Retinal pigment epithelial cell (primary cell): ENCODE data around the genes TMEM223 and SLC22A9.

GRCh38 chr11:62791602-62792700 is at the start of gene TMEM223:
Gene TMEM223, minus strand, starts transcription at chr11:62792006.
- RRBS: 1% methylated on average over 8 of the region's 60 CpGs

- RRBS: 79% methylated on average over 1 of the region's 26 CpGs
Measured at GRCh38 chr11:62795557-62796848, 4.2 kb upstream of the TMEM223 start.

GRCh38 chr11:62813378-62814232 is 8.4 kb upstream of the NXF1 start:
- RRBS: no CpG with 5 or more reads among the region's 11 CpGs

DNA sequence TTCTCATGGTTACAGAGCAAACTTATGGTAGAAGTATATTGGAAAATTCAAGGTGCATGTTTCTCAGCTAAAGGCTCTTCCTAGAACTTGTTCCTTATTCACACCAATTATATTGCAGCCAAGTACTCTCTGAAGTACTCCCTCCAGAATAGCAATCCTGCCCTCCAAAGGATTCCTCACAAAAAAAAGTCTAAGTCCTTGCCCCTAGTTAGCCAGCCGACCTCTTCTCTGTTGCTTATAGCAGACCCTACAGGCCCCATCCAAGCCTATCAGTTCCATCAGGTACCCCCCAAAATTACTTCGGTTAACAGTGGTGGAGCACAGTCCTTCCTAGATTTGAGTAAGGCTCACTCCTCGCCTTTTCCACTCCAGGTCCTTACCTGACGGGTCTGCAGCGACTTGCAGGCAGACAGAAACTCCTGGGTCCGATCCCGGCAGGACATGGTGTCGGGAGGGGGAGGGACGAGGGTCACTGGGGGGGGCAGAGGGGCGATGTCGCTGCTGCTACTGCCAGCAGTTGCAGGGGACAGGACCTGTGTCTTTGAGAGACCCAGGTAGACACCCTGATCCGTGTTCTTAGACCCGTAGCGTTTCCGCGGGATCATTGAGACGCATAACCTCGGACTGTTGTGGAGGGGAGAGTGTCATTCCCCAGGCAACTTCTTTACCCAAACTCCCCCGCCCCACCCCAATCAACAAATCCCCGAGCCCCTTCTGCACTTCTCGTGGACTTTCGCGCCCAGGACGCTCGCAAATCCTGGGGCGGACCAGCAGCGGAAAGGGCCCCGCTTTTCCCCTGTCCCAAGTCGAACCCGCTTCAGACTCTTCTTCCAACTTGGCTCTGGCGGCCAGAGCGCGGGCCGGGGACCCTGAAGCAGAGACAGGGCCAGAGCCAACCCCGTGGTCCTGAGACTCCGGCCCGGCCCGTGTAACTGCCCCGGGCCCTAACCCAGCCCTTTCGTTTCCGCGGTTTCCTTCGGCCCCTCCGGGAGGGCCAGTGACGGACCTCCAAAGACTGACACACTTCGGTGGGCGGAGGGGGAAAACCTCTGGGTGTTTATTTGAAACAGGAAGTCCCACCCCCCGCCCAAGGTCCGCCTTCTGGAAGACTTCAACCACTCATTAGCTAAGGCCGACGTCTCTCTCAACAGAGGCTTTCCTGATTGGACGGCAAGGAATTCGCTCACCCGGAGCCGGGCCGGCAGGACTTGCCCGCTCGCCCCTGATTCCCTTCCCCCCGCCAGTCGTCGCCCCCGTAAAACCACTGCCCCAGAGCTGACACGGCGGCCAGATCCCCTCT is 762 bp downstream of the STX5 start:
- RRBS: 2% methylated on average over 9 of the region's 64 CpGs

DNA sequence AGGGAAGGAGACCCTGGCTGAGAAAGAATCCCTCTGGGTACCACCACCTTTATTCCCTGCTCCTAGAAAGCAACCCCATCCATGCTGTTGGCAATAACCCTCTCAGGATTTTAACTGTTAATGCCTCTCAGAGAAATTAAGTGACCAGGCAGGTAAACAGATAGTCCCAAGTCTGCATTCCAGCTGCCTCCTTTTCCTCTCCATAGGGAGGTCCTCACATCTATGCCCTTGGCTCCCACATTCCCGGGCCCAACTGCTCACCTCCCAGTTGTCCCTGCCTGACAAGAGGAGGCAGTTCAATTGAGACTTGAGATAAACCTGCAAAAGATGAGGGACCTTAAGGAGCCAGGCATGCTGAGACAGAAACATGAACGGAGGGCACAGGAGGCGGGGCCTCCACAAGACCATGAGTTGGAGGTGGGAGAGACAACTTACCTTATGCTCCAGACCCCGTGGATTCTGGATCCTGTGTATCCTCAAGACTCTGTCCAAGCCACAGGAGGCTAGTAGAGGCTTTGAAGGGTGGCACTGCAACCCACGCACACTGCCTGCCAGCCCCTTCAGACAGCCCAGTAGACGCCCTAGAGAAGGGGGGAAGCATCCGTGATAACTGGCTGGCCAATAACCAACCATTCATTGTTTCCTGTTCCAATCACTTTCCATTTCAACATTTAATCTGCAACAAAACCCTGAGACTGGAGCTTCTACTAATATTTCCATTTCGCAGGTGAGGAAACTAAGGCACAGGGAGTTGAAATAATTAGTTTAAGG is 1.7 kb upstream of the STX5 start:
- RRBS: no CpG with 5 or more reads among the region's 8 CpGs

DNA sequence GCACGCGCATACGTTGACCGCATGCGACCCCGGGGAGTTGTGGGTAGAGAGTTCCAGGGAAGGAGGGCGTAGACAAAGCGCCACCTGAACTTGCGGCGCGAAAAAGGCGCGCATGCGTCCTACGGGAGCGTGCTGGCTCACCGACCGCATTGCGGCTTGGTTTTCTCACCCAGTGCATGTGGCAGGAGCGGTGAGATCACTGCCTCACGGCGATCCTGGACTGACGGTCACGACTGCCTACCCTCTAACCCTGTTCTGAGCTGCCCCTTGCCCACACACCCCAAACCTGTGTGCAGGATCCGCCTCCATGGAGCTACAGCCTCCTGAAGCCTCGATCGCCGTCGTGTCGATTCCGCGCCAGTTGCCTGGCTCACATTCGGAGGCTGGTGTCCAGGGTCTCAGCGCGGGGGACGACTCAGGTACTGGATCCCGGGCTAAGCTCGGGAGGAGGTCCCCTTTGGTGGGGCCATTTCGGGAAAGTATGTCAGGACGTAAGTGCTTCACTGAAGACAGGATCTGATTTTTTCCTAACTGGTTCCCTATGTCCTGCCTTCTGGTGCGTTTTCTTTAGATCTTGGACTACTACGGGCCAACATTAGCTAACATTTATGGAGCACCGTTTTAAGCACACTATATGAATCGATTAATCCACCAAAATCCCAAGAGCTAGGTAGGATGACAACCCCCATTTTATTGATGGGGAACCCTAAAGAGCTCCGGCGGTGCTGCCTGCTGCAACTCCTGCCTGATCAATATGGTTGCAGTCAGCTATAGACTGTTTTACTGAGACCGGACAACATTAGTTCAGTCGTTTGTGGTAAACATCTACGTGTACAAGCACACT is 16.8 kb upstream of the WDR74 start:
- RRBS: 5% methylated on average over 9 of the region's 49 CpGs

DNA sequence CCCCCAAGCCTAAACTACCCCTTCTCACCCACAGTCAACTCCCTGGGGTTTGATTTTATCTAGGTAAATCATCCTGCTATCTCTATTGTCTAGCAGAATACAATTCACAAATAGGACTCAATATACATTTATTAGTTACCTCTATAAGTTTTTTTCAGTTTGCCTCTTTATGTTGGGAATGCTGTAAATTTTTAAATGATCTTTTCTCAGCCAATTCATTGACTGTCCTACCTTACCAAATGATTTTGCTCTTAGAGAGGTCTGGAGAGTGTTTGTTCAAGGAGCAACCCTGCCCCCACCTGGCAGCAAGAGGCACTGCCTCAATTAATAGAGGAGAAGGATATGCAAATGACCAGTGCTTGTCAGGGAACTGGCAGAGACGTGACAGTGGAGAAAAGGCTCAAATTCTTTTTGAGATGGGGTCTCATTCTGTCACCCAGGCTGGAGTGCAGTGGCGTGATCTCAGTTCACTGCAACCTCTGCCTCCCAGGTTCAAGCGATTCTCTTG is 18.1 kb upstream of the SLC3A2 start:
- RRBS: no CpG with 5 or more reads among the region's 3 CpGs

DNA sequence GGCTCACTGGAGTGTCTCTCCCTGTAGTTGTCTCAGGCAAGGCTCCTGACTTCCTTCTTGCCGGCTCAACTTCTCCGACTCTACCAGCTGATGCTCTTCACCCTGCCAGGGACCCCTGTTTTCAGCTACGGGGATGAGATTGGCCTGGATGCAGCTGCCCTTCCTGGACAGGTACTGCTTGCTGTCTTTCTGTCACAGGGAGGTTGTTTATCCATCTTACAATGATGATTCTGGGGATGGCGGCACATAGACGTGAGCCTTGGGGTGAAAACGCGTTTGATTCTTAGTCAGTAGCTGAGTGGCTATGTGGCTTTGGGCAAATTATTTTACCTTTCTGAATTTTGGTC is 4.7 kb downstream of the SLC3A2 start:
- RRBS: no CpG with 5 or more reads among the region's 7 CpGs

GRCh38 chr11:62909229-62910078 is 11.7 kb downstream of the CHRM1 start:
- RRBS: 13% methylated on average over 3 of the region's 30 CpGs

- RRBS: no CpG with 5 or more reads among the region's 16 CpGs
Measured at GRCh38 chr11:63369492-63370716, at the start of gene SLC22A9. Gene SLC22A9, plus strand, starts transcription at chr11:63369785.

DNA sequence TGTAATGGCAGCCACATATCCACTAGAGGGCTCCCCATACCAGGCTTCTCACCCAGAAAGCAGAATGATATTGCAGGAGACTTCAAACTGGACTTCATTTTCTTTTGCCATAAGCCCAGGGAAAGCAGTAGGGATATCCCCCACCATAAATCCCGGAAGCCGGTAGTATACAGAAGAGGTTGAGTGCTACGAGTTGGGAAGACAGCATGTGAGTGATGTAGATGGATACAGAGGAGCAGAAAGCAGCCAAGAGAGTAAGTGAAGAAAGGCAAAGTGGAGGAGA is 12.1 kb downstream of the PLAAT5 start:
- RRBS: no CpG with 5 or more reads among the region's 3 CpGs

DNA sequence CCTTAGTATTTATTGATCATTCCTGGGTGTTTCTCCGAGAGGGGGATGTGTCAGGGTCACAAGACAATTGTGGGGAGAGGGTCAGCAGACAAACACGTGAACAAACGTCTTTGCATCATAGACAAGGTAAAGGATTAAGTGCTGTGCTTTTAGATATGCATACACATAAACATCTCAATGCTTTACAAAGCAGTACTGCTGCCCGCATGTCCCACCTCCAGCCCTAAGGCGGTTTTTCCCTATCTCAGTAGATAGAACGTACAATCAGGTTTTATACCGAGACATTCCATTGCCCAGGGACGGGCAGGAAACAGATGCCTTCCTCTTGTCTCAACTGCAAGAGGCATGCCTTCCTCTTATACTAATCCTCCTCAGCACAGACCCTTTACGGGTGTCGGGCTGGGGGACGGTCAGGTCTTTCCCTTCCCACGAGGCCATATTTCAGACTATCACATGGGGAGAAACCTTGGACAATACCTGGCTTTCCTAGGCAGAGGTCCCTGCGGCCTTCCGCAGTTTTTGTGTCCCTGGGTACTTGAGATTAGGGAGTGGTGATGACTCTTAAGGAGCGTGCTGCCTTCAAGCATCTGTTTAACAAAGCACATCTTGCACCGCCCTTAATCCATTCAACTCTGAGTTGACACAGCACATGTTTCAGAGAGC is 8.3 kb upstream of the PLAAT4 start:
- RRBS: no CpG with 5 or more reads among the region's 16 CpGs

DNA sequence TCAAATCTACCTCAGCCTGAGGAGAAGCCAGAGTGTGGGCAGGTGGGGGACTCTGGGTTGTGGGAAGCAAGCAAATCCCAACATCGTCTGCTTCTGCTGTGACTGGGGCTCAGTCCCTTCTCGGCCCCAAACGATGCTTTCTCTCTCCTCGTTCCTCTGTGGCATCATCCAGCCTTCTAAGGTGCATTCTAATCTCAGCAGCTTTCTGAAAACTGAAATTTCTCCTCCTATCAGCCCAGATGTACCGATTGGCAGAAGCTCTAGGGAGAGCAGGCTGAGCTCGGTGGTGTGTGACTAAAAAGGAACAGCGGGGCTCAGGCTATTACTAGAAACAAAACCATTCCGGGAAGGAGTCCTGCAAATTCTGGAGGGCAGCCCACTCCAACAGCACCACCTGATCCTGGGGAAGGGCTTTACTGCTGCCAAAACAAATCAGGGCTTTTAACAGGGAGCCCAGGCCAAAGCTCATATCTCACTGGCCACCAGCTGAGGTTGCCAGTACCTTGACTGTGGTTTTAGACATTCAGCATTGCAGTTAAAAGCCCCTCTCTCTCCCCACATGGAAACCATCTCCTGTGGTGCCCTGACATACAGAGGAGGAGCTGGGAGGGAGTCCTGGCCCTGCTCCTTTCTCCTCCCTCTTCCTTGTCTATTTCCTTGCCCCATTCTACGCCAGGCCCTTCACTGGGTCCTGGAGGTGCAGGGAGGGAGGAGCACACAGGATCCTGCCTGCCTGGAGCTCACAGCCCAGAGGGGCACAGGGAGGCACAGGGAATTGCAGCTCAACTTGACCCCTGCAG is 740 bp downstream of the PLAAT4 start:
- RRBS: no CpG with 5 or more reads among the region's 9 CpGs

GRCh38 chr11:63575417-63575680 is 12.2 kb upstream of the PLAAT2 start:
- RRBS: no CpG with 5 or more reads among the region's 1 CpG

DNA sequence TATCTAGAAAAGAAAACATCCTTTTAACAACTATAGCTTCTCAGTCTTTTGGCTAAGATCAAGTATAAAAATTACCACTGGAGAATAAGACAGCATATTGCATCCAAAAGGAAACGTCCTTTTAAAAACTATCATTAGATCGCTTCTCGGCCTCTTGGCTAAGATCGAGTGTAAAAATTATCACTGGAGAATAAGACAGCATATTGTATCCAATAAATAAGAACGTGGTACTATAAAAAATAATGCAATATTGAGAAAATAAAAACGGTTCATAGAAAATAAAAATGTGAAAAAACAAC is 14.4 kb upstream of the PLAAT2 start:
- RRBS: no CpG with 5 or more reads among the region's 6 CpGs

- RRBS: no CpG with 5 or more reads among the region's 4 CpGs
Measured at GRCh38 chr11:63738754-63739049, 29.9 kb downstream of the ZFTA start.

- RRBS: no CpG with 5 or more reads among the region's 20 CpGs
Measured at GRCh38 chr11:63760930-63762006, 7.3 kb downstream of the ZFTA start.

- RRBS: 53% methylated on average over 3 of the region's 22 CpGs
Measured at GRCh38 chr11:63764807-63765211, 3.8 kb downstream of the ZFTA start.

DNA sequence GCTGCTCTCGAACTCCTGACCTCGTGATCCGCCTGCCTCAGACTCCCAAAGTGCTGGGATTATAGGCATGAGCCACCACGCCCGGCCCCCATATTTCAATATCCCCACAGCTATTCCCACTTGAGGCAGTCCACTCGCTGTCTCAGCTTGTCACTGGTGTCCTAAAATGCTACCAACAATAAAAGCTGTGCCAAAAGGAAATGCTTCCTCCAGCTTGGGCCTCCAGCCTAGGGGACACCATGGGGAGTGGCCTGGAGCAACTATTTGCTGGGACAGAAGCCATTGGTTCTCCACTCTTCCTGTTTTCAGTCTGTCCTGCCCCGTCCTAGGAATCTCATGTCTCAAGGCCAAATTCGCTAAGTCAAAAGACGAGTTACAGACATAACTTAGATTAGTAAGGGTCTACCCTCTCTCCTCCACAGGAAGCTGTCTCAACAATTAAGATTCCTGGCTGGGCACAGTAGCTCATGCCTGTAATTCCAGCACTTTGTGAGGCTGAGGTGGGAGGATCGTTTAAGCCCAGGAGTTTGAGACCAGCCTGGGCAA is 7.3 kb upstream of the SPINDOC start:
- RRBS: no CpG with 5 or more reads among the region's 10 CpGs

DNA sequence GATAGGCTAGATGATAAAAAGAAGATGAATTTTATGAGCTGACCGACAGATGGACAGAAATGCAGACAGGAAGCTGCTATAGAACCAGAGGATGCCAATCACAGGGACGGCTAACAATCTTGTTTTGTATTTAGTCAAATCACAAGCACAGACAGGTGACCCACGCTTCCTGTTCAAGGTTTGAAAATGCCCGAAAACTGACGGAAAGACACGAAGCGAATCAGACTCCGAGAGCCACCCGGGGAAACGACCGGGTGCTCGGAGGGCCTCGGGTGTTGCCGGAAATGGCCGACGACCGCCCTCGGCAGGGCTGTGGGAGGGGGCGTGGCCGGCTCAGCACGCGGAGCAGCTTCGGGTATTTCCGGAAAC is 474 bp upstream of the MARK2 start:
- RRBS: 3% methylated on average over 8 of the region's 24 CpGs